Parietal lobe (tissue), 2 donors: ENCODE results near the genes CSTL1, CST8 and CST3.

GRCh38 chr20:21326252-21326895, 23.2 kb downstream of the XRN2 start:
- RAMPAGE, long total RNA: no peak

DNA sequence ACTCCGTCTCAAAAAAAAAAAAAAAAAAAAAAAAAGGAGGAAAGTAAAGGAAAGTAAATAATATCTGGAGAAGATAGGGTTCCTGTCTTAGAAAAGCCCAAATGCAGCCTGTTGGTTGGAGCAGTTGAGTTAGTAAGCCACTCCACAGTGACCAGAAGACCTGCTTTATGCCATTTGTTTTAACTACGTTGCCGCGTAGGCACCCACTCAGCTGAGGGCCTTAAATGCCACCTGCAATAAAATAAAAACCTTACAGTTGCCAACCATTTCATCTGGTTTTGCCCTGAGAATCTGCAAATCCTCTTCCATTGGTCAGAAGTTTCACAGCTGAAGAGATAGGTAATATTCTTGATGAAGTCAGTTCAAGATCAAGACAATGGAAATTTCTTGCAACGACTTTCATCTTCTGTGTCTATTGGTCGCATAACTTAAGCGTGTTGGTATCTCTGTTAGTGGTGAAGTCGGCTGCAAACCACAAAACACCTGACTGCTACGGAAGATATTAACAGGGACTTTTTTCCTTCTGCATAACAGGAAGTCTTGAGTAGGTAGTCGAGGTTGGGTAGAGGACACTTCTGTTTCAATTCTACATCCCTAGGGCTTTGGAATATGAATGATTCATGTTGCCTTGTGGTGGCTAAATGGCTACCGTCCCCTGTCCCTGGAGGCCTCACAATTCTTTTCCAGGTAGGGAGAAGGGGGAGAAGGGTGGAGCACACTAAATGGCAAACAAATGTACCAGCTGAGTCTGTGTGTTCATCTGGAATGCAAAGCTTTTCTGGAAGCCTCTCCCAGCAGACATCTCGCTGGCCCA, 34.4 kb upstream of the NKX2-2 start:
- RAMPAGE, long total RNA: no peak

DNA sequence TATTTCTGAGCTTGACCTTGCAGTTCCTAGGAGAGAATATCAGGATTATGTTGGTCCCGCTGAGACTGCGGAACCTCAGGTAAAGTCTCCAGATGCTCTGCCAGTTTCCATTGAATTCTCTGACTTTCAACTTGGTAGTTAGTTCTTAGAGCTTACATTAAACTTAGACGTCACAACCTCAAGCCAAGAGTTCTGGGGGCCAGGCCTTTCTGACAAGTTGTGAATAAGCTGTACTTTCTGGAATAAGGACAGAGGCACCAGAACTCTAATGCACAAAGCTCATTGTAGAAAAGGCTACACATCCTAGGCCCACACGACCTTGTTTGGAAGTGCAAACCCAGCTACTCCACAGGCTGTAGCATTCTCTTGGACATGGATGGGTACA, 248.1 kb downstream of the FOXA2 start:
- RAMPAGE, long total RNA: no peak

GRCh38 chr20:22570931-22571354, 13.4 kb downstream of the FOXA2 start:
- RAMPAGE, long total RNA: no peak

DNA sequence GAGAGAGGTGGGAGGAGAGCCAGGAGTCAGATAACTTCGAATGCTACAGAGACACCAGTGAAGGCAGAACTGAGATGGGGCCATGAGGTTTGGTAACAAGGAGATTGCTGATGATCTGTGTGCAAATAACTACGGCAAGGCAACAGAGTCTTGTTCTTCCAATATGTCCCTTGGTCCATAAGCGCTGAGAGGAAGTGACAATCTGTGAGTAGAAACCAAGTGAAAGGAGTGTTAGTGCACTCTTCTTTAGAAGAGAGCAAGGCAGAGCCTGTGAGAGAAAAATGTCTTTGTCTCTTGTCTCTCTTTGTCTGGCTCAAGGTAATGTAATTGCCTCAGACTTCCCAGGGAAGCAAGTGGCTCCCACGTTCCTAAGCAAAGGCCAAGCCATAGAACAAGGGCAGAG, 211.3 kb upstream of the FOXA2 start:
- RAMPAGE, long total RNA: no peak

DNA sequence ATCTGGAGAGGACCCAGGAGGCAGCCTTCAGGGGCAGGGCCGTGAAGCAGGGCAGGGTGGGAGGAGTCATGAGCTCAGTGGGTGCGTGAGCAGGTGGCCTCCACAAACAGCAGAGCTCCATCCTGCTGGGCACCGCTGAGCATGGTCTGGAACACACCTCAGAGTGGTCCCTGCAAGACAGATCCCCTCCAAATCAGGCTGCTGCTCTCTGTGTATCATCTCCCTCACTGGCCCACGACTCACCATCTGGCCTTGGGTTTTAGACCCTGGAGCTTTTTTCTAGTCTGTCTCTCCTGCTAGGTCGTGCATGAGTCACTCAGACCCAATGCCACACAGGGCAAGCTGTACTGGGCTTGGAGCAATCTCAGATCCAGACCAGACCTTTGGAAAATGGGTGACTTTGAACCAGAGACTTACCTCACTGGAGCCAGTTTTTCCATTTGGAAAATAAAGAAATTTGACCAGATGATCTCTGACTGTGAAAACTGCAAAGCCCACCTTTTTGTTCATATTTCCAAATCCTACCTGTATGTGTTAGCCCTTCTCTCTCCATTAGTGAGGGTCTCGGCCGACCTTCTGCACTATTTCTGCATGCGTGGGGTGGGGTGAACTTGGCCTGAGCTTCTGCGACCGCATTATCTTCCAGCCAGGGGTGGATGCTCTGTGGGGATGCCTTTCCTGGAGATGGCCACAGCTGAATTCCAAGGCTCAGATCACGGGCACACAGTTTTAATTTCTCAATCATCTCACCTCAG, 30.8 kb upstream of the CD93 start:
- RAMPAGE, long total RNA: no peak

DNA sequence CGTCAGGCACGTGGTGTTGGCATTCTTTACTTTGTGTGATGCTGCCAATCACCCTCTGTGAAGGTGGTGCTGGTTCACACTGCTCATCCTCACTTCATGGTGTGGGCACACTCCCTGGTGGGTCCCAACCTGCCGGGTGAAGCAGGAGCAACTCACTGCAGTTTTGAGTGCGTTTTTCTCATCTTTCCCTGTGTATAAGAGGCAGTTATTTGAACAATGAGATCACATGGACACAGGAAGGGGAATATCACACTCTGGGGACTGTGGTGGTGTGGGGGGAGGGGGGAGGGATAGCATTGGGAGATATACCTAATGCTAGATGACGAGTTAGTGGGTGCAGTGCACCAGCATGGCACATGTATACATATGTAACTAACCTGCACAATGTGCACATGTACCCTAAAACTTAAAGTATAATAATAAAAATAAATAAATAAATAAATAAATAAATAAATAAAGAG, 53.6 kb upstream of the CD93 start:
- RAMPAGE, long total RNA: no peak

DNA sequence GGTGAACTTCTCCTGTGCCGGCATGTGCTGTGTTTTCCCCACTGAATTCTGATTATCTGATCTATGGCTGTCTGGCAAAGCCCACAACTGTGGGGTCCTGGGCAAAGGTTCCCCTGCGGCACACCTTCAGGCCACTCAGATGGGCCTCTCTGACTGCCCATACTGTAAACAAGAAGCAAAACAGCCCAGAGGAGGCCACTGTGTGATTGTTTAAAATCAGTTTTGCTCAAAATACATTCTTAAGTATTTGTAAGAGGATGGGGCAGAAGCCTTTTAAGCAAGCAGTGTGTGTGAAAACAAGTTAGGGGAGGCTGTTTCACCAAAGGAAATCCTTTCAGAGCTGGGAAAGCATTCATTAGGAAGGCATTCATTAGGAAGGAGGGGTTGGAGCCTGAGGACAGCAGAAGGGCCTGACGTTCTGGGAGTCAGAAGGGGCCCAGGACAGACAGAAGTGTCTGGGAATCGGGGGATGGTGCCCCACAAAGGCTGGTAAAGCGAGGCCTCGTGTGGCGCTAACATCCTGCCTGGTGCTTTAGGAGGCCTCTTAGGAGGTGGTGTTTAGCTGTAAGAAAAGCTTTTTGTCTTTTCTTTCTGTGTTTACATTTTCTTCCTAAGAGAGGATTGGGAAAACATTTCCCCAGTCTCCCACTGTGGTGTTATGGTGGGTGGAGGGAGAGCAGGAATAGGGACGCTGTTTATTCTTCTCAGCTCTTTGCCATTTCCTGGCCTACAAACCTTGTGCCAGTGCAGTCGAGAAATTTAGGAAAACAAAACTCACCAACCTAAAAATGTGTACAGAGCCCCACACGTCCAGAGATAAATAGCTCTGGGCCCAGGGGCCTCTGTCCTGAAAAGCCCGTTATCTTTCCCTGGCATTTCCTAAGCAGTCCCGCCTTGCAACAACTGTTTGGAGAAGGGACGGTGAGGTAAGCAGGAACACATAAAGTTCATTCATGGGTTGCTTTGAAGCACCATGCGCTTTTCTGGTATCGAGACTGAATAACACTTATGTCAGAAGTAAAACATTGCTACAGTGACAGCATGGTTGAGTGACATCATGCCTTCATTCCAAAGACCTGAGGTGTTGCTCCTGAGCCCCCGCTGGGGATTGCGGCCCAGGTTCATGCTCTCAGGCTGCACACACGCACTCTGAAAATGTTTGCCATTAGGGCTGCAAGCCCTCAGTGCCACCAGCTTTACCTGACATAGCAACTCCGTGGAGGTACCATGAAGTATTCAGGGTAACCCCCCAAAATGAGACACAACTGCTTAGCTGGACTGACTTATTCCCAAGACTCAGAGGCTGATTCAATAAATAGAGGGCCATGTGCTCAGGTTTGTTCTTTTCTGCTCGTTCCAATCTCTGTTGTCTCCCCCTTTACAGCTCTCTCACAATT, 80.3 kb upstream of the NXT1 start:
- RAMPAGE, long total RNA: no peak

GRCh38 chr20:23362517-23363030, 592 bp downstream of the GZF1 start:
- RAMPAGE, long total RNA: no peak

DNA sequence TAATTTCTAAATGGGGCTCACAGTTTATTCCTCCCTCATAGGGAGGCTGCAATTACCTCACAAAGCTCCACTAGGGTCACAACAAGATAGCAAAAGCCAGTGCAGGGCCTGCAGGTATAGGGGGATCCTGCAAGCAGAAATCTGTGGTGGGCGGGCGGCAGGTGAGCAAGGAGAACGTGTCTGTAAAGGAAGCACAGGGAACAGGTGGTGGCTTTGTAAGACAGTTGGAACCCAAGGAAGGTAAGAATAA, at the start of gene CSTL1:
Gene CSTL1, plus strand, starts transcription at position 119 of the 250 bp plus-strand sequence.
- RAMPAGE, long total RNA: no peak

- RAMPAGE, long total RNA: no peak
These were observed at the start of gene CST8 for GRCh38 chr20:23491017-23491237. Gene CST8, plus strand, starts transcription at chr20:23491117.

DNA sequence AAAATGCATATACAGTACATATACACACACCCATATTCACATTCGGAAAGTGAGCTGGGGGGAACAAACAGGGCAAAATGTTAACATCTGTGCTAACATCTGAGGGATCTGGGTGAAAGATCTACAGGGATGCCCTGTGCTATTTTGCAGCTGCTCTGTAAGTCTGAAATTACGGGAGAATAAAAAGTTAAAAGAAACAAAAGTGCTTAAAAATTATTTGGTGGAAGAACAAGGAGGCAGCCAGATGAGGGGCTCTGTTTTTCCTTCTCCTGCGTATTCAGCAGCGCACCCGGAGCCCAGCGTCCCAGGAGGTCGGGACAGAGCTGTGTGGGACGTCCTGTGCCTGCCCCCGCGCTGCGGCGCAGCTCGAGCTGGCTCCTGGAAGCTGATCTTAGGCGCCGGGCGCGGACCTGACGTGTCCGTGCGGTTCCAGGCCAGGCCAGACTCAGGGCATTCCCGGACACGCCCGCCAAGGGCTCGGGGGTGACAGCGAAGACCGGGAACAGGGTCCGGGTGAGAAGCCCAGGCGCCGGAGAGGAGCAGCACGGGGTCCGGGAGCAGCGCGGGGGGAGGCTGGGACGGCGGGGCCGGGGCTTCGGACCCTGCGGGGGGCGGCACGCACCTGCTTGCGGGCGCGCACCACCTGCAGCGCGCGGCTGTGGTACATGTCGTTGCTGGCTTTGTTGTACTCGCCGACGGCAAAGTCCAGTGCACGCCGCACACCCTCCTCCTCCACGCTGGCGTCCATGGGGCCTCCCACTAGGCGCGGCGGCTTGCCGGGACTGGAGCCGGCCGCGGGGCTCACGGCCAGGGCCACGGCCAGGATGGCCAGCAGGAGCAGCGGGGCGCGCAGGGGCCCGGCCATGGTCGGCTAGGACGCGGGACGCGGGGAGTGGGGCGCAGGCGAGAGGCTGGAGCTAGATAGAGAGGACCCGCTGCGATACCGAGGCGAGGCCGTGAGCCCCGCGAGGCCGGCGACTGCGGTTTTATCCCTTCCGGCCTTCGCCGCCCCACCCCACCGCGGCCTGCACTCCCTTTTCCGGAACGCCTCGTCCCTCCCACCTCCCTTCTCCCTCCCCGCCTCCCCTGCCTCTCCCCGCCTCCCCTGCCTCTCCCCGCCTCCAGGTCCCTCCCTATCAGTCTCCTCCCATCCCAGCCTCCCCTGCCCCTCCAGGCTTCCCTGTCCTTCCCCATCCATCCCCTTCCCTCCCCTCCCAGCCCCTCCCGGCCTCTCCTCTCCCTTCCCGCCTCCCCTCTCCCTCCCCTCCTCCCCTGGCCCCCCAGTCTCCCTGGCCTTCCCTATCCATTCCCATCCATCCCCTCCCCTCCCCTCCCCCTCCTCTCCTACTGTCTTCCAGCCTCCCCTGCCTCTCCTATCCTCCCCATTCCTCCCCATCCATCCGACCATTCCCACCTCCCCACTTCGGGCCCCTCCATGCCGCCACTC, at the start of gene CST3:
Gene CST3, minus strand, starts transcription at position 958 of the 1,447 bp plus-strand sequence.
- RAMPAGE, long total RNA: no peak

GRCh38 chr20:23928662-23929159, 49.2 kb upstream of the CST5 start:
- RAMPAGE, long total RNA: no peak

DNA sequence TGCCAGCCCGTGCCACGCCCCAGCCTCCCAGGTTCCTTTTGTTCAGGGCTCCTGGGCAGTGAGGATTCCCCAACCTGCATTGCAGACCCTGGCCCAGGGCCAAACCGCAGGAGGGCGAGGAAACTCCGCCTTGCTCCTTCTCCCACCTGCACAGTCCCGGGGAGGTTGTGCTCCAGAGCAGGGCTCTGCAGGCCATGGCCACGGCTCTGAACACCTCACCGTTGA, 202.7 kb upstream of the CST7 start:
- RAMPAGE, long total RNA: no peak

DNA sequence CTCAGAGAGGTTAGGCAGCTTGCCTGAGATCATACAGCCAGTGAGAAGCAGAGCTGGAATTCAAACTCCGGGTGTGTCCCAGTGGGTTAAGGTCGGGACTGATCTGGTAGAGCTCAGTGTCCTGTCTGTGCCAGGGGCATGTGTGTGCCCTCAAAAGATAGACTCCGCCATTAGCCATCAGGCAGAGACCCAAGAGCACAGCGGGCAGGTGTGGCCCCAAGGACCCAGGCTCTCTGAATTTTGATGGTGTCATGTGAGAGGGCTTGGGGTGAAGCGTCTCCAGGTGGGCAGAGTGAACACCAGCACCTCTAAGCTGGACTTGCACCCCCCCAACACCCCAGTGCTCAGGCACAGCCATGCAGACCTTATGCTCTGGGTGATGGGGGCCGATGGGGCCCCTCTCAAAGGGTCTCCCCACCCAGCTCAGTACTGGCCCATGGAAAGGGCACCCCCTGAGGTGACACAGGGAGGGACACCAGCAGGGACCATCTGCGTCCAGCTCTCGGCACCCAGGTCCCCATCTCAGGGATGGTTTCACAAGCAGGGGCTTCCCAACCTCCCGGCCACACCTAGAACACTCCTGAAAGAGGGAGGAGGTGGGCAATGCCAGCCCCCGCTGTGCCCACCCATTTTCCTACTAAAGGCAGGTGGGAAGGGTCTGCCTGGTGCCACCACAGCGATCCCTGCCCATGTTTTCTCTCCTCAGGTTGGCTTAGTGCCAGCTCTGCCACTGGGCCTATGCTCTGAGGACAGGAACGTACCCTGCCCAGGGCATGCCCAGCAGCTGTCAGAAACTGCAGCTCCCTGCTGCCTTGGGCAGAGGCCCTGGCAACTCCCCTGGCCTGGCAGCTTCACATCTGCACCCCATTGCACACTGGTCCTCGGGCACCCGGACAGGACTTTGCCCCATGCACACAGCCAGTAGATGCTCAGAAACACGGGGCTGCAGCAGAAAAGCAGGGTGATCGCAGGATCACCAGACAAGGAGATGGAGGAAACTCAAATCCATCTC, 3.5 kb downstream of the CST7 start:
- RAMPAGE, long total RNA: no peak

DNA sequence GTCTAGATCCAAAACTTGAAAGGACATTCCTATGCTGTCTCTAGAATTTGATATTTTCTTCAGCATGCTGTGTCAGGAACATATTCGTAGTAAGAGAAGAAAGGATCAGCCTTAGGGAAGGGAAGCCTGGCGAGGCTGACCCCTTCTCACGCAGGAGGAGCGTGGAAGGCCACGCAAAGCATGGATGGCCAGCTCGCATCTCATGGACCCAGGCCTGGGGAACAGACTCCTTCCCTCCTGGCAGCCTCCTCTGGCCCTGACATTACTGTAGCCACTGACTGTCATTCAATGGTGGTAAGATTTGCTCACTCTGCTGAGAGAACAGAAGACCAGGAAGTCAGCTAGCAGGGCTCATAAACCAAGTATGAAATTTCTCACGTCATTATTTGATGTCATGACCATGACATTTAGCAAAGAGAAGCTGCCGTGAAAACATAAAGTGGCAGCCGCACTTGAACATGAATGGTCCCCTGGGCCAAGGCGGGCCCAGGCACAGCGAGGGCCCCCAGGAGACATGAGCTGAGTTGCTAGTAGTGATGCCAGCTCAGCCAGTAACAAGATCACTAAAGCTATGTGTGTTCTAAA, 20.3 kb downstream of the ACSS1 start:
- RAMPAGE, long total RNA: no peak

DNA sequence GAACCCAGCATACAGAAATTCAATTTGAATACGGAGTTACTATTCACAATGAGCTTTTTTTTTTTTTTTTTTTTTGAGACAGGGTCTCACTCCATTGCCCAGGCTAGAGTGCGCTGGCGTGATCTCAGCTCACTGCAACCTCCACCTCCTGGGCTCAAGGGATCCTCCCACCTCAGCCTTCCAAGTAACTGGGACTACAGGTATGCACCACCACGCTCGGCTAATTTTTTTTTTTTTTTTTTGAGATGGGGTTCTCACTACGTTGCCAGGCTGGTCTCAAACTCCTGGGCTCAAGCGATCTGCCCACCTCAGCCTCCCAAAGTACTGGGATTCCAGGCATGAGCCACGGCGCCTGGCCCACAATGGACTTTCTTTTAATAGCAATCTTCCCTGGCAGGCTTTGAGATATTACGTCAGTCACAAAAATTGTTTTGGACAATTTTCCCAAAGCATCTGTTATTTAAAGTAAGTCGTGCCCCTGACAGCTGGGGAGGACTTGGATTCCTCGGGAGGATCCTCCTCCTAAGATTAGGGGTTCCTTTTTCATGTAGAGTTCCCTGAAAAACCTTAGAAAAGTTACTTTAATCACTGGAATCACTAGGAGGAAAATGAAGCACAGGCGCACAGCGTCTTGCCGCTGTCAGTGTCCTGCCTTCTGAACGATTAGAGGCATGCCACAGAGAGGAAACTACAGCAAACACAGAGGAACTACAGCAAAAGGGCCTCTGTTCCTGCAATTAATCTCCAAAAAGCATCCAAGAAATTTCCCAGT, 4.7 kb downstream of the ACSS1 start:
- RAMPAGE, long total RNA: no peak

GRCh38 chr20:25288434-25288922, 40.6 kb downstream of the PYGB start:
- RAMPAGE, long total RNA: no peak

- RAMPAGE, long total RNA: no peak
These were observed 44.5 kb downstream of the PYGB start for GRCh38 chr20:25292196-25292965.

- RAMPAGE, long total RNA: no peak
These were observed 52.8 kb downstream of the PYGB start for GRCh38 chr20:25300345-25301387.